Pulmonary lymph node (tissue), 1 donor: Measurements from ENCODE around the gene SRD5A1.

- PRO-cap, result no peak
Observed at GRCh38 chr5:6593164-6593469, 39.7 kb downstream of the NSUN2 start.

- PRO-cap, result no peak
Observed at GRCh38 chr5:6595112-6596087, 37.4 kb downstream of the NSUN2 start.

GRCh38 chr5:6633185-6633974 is at the start of gene SRD5A1:
SRD5A1 (plus strand) TSS chr5:6633440.
- PRO-cap, result bidirectional peak, plus-strand start at chr5:6633449, minus-strand start at chr5:6633291; unidirectional peak, plus-strand start at chr5:6633674

DNA sequence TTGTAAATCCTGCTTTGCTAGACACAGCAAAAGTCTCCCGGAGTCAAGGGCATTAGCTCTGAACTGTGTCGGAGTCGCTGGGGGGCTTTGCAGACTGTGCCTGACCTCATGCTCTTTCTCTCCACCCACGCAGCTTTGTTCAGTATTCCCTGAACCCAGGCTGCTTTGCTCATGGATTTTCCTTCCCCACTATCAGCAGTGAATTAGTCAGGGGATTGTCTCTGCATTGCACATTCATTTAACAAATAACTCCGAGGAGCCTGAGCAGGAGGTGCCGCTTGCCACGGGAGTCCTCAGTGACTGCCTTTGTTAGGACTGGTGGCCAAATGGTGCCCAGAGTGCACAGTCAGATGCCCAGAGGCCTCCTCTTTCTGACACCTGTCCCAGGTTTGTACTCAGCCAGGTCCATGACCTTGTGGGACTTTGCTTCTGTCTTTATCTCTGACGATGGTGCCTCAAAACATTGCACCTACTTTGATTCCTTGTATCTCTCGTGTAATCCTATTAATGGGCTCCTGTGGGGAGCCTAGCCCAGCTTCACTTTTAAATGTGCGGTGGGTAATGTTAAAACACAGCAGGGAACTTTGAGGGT is 4.3 kb downstream of the SRD5A1 start:
- PRO-cap, result no peak

- PRO-cap, result no peak
Observed at GRCh38 chr5:6711936-6712830, 1.0 kb upstream of the TENT4A start.

GRCh38 chr5:6714850-6715291 is 1.6 kb downstream of the TENT4A start:
- PRO-cap, result no peak

GRCh38 chr5:6749746-6750625 is 36.8 kb downstream of the TENT4A start:
- PRO-cap, result no peak

GRCh38 chr5:6754527-6755354 is 41.5 kb downstream of the TENT4A start:
- PRO-cap, result no peak

DNA sequence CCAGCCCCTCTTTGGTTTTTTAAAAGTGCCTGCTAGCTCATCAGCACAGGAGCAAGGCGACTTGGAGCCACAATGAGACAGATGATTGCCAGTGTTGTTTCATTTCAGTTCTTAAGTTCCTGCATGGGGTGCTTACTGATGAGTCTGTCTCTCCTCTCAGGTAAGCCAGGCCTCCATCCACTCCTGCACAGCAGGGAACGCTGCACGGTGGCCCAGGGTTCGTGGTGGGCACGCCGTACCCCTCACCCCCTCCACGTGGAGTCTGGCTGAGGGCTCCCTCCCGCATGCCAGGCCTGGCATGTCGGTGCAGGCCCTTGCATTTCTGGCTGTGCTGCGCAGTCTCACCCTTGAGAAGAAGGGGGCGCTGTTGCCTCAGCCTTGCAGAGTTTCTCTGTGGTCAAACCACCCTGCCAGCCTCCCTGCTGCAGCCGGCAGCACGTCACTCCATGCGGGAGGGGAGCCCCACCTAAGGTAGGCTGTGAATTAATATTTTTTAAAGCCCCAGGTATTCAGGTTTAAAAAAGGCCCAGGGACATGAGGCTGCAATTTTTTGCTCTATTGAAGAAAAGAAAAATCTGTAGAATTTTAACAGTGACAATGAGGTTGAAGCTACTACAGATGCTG is 52.4 kb downstream of the TENT4A start:
- PRO-cap, result no peak

DNA sequence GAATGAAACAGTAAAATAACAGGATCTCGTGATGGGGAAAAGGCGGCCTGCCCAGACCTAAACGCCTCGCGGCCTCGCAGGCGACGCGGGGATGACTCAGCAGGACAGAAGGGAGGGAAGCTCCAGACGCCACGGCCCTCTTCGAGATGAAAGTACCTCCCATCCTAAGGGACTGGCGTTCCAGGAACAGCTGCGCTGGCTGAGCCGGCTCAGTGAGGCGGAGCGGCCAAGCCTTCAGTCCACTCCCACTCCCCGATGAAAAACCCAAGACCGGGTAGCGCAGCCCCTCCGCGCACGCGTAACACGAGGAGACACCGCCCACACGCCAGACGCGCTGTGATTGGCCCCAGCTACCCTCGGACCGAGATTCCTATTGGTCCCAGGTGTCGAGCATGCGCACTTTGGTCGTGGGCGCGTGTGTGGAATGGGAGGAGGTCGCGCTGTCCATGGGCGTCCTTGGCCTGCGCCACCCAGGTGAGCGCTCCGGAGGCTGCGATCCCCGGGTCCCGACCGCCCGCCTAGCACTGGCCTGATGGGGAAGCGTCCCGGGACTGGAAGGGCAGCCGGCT is 588.4 kb downstream of the MTRR start:
- PRO-cap, result bidirectional peak, plus-strand start at position 408 of the sequence, minus-strand start at position 106 of the sequence

GRCh38 chr5:8457862-8458516 is 589.0 kb downstream of the MTRR start:
- PRO-cap, result no peak

DNA sequence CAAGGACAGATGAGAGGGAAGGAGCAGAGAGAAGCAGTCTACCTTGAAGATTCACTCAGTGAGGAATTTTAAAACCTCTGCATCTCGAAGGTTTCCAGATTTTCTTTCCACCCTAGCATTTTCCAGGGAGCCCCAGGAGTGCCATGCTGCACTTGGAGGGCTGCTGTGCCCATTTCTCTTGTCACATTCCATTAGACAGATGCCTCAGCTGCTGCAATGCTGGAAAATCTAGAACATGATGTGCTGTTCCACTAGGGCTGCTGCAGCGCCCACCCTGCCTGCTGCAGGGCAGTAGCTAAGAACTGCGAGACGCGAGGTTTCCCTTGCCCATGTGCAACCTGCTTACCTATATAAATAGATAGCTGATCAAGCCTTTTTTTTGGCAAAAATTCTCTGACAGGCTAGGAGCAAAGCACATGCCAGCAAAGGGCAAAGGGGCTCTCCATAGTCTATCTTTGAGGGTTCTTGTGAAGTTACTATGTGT is 90.6 kb upstream of the TAS2R1 start:
- PRO-cap, result no peak

DNA sequence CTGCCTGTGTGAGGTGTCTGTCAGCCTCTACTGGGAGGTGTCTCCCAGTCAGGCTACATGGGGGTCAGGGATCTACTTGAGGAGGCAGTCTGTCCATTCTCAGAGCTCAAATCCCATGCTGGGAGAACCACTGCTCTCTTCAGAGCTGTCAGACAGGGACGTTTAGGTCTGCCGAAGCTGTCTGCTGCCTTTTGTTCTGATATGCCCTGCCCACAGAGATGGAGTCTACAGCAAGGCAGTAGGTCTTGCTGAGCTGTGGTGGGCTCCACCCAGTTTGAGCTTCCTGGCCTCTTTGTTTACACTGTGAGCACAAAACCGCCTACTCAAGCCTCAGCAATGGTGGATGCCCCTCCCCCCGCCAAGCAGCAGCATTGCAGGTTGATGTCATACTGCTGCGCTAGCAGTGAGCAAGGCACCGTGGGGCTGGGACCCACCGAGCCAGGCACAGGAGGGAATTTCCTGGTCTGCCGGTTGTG is 233.2 kb downstream of the ATPSCKMT start:
- PRO-cap, result no peak

GRCh38 chr5:10139170-10139534 is 110.5 kb downstream of the ATPSCKMT start:
- PRO-cap, result no peak

- PRO-cap, result no peak
Observed at GRCh38 chr5:10255230-10256178, 5.4 kb downstream of the CCT5 start.

DNA sequence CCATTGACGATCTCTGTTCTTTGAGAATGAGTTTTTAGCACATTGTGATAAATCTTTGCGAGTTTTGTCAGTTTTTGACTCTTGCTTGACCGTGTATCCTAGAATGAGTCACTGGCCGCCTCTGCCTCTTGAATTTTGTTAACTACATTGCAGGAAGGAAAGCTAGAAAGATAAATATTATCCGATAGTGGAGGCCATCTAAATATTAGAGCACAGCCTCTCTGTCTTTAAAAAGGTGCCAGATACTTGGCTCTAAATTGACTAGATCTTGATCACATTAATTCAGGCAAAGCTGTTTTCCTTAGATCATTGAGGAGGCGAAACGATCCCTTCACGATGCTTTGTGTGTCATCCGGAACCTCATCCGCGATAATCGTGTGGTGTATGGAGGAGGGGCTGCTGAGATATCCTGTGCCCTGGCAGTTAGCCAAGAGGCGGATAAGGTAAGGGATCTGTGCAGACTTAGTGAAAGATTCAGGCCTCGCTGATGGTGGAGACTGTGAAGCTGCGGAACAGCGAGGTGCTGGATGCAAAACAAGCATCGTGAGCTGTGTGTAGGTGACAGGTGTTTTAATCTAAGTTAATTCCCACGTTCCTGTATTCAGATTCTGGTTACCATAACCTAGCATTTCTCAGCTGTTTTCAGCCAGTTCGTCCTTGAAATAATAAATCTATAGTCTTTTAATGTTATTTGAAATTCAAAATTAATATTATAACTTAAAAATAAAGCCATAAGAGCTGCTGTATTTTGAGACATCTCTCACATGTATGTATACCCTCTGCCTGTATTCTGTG is 12.3 kb downstream of the CCT5 start:
- PRO-cap, result no peak

DNA sequence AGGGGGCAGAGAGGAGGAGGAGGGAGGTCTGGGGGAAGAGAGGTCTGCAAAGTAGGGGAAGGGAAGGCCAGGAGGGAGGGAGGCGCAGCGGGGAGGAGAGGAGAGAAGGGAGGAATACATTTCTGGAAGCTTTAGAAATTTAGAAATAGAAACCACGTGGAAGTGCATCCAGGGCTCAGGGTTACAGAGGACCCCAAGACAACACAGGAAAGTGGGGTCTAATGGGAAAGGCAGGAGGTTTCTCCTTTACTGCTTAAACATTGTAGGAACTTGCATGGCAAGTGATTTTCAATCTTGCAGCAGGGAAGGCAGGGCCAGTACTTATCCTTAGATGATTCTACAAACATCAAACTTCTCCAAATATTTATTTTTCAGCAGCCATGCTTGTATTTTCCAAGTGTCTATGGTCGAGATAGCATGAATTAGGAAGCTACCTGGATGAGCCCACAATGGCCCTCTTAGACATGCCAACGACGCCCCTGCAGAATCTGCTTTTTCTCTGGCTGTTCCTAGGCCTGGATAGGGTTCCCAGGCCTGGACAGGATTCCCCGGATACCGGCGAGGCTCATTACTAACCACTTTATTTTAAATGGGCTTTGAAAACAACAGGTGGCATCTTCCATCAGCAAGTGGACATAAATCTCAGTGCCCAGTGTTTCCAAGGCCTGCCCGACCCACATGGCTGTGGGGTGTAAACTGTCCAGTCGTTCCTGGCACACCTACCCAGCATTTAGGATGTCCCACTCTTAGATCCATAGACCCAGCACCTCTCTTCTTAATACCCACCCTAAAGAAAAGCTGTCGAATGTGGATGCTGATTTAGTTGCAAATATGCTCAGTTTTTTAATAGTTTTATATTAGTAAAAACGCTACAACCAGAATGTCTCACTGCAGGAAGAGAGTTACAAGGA is 1.1 kb downstream of the CMBL start:
- PRO-cap, result no peak

- PRO-cap, result no peak
Observed at GRCh38 chr5:10329644-10330566, 22.2 kb upstream of the CMBL start.

- PRO-cap, result no peak
Observed at GRCh38 chr5:10331323-10332034, 22.0 kb upstream of the MARCHF6 start.

- PRO-cap, result no peak
Observed at GRCh38 chr5:10663384-10664270, 97.4 kb downstream of the DAP start.